Measurements from ENCODE around the gene SIDT1.

GRCh38 chr3:111732267-111732747, 57.8 kb downstream of the PLCXD2 start:
- RRBS, result no CpG with 5 or more reads among the region's 3 CpGs

DNA sequence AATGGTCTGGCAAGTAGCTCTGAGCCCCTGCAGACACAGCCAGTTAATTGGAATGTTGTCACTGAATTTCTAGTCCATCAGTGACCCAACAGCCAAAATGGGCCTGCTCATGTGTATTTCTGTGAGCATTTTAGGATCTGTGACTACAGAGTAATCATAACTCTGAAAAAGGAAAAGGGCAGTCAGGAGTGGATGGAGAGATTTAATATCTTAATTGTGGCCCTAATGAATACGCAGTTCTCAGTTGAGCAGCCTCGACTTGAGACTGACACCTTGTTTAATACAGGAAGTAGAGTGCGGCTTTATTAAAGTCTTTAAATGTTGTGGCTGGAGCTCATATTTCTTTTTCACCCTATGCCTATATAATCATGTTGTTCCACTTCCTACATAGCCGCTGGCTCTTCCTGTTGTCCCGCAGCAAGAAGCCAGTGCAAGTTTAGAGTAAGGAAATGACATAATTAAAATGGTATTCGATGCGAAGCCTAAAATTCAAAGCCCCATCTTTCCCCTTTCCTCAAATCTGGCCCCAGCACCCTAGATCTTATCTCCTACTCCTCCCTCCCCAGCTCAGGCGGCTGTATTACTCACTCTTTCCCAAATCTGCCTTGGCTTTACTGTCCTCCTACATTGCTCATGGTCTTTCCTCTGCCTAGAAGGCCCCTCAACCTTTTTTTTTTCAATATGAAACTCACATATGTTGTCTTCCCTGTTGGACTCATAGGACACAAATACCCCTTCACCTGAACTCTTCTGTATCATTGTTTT, 7.6 kb upstream of the PHLDB2 start:
- RRBS, result no CpG with 5 or more reads among the region's 8 CpGs

- RRBS, result no CpG with 5 or more reads among the region's 2 CpGs
Measured at GRCh38 chr3:111856674-111856982, 2.4 kb upstream of the PHLDB2 start.

- RRBS, result no CpG with 5 or more reads among the region's 1 CpG
Measured at GRCh38 chr3:111985582-111986005, 6.8 kb downstream of the ABHD10 start.

- RRBS, result no CpG with 5 or more reads among the region's 6 CpGs
Measured at GRCh38 chr3:112087171-112087549, 971 bp downstream of the C3orf52 start.

DNA sequence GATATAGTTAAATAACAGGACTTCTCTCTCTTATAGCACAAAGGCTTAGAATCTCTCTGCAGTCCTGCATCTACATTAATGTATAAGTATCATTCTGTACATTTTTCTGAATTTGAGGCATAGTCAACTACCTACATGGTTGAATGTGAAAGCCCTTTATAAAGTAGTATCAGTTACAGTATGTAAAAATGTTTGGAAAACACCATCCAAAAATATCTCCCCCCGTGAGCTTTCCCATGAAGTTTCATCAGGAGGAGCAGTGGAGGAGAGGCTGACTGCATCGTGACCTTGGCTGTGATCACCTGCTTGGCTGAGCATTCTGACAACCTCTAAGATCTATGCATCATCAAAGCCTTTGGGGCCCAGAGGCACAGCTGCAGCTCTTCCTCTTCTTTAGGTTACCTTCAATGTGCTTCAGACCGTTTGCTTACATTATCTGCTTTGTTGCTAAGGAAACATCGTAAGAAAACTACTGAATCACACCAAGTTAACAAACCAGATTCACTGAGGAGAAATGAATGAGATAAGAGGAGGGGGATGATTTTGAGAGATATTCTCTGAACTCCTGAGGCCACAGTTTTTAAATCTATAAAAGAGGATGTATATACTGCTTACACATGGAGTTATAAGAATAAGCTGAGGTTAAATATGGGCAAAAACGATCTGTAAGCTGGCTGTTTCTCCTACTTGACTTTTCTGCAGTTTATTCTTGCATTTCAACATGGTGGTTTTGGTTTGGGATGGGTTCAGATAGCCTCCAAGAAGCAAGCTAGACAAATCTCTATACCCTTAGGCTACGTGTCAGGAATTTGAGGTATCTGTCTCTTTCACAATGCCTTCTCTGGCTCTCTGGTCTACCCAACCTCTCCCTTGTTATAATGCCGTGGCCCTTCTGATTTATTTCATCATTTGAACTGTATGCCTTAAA, 4.1 kb downstream of the GCSAM start:
- RRBS, result no CpG with 5 or more reads among the region's 7 CpGs

DNA sequence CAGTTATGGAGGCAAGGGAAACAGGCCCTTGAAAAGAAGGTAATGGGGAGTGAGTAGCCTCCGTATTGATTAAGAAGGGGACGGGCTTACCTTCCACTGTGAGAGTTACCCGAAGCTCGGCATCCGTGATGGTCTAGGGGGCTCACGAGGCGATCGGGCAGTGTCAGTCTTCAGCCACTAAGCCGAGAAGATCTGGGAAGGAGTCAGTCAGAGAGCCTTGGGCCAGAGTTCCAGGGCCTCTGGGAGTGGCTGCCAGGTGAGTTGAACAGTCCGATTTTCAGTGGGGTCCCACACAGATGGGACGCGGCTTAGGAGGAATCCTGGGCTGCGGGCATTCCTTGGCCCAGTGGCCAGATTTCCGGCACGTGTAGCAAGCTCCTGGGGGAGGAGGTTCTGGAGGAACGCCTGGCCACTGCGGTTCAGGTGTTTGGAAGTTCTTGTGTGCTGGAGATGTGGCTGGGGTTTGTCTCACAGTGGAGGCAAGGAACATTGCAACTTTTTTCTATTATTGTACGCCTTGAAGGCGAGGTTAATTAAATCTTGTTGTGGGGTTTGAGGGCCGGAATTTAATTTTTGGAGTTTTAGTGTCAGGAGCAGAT, 78.5 kb downstream of the BTLA start:
- RRBS, result no CpG with 5 or more reads among the region's 20 CpGs

DNA sequence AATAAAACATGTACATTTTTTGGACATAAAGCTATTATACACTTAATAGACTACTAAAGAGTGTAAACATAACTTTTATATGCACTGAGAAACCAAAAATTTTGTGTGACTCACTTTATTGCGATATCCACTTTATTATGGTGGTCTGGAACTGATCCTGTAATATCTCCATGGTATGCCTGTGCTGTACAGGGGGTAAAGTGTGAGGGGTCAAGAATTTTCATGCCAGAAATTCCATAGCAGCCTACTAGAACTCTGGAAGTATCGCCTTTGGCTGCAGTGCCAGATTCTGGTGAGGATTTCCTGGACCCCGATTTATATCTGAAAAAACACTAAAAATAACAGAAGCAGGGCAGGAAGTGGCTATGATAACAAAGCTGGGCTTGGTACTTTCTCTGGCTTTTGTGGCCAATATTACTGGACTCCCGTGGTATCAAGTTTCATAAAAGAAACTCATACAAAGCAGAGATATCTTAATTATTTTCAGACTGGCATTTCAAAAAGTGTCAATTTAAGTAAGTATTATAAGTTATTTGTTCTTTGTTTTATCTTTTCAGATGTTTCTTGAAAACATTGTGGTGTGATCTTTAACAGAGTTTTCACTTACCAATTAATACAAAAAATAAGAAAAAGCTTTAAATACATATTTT, 36.4 kb downstream of the CCDC80 start:
- RRBS, result no CpG with 5 or more reads among the region's 4 CpGs

- RRBS, result no CpG with 5 or more reads among the region's 4 CpGs
Measured at GRCh38 chr3:112973668-112974199, 1.2 kb downstream of the CD200R1 start.

GRCh38 chr3:113245768-113246234, 34.4 kb downstream of the BOC start:
- RRBS, result no CpG with 5 or more reads among the region's 5 CpGs

DNA sequence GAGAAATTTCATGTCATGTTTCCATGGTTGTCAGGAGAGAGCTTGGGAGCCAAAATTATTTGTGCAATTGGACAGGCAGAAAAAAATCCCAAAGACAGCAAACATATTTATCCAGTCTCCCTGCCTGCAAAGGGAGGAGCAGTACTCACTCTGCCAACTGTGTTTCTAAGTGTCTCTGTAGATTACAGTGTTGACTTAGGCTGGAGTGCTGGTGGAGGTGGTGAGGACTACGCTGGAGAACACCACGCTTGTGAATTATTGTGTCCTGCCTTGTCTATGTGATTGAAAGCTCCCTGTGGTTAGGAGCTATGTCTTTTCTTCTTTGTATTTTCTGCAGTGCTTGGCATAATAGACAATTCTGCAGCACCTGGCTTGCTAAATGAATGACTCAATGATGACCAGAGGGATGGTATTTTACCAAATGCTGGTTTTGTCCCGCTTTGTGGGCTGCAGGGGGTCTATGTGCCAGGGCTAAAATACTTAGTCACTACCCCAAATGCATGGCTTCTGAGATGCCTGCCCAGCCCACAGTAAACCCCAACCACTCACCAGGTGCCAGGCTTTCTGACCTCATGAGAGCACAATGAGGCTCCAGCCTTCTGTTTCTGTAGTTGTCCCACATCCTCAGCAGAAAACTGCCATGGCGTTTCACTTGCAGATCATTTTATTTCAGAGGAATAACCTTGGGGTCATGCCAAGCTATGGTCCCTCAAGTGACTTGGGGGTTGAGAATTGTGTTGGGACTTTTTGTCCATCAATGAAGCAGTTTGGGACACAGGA, 50.9 kb downstream of the BOC start:
- RRBS, result no CpG with 5 or more reads among the region's 4 CpGs

- RRBS, result no CpG with 5 or more reads among the region's 13 CpGs
Measured at GRCh38 chr3:113284280-113284882, 73.0 kb downstream of the BOC start.

- RRBS, result no CpG with 5 or more reads among the region's 13 CpGs
Measured at GRCh38 chr3:113485140-113485923, 29.6 kb downstream of the SPICE1 start.

DNA sequence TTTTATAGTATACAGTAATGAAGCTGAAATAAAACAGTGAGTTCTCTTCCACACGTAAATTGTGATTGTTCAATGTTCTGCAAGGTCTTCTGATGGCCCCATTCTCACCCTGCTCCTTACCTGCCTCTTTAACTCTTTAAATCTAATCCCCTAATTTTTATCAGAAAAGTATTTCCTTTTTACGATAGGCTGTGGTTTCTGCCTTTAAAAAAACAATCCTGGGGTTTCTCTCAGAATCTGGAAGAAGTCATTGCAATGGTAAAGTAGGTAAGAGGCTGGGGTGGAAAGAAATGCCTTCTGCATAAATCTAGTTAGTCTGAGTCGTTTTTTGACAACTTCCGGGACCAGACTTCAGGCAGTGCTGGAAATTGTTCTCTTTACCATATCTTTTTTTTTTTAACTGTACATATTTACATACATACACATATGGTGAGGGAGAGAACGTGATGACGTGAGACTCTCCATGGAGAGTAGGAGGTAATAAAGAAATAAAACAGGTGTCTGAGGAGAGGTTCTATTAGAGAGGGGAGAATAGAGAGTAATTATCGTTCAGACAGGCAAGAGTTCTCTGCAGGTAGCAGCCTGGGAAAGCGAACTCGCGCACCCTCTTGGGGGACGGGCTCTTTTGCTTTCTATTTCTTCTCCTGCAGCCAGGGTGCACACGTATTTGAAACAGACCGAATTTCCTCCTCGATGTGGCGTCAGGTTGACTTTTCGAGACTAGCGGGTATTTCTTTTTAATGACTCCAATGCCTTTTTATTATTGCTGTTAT, at the start of gene SIDT1:
Gene SIDT1 (plus strand): TSS at position 664 of the 773 bp plus-strand sequence.
- RRBS, result no CpG with 5 or more reads among the region's 17 CpGs

DNA sequence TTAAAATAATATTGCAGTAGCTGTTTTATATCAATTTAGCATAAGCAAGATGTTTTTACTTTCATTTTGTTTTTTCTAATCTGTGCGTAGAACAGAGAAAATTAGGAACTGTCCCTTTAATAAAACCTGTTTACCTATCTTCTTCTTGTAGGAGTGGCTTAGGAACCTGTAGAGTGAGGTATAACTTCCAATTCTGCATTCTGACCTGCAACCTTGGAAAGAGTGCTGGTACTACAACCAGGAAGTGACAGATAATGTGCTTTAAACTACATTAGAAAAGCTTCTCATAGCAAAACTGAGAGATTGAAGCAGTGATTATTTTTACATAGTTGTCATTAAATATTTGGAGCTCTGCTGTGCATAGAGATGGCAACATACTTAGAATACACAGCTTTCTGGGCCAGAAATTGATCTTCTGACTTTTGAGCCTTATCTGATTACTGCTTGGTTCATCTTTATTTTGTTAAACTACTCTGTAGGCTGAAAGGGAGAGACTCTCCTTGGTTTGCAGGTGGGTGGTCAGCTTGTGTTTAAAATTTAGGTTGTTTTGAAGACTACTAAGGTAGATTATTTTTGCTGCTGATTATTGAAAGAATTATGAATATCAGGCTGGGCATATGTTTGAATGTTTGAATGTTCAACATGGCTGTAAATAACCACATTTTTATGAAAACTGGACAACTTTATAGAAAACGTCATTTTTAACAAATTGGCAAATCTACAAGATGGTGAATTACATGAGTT, 50.3 kb upstream of the ZDHHC23 start:
- RRBS, result no CpG with 5 or more reads among the region's 2 CpGs

DNA sequence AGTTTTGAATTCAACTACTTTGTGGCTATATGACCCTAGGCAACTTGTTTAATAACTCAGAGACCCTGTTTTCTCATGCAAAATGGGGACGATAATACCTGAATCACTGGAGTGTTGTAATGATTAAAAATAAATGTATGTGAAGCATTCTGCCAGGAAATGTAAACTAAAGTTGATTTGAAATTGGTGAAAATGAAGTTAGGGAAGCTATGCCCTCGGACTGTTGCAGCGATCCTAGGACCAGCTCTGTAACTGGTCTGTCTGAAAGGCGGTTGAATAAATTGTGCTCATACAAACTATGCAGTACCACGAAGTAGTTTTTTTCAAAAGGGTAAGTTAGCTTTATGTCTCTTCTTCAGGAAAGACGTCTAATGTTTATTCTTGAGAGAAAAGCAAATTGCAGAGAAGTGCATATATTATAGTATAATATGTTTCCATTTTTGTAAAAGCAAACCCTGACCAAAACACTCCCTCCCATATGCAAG, 829 bp downstream of the QTRT2 start:
- RRBS, result no CpG with 5 or more reads among the region's 6 CpGs

DNA sequence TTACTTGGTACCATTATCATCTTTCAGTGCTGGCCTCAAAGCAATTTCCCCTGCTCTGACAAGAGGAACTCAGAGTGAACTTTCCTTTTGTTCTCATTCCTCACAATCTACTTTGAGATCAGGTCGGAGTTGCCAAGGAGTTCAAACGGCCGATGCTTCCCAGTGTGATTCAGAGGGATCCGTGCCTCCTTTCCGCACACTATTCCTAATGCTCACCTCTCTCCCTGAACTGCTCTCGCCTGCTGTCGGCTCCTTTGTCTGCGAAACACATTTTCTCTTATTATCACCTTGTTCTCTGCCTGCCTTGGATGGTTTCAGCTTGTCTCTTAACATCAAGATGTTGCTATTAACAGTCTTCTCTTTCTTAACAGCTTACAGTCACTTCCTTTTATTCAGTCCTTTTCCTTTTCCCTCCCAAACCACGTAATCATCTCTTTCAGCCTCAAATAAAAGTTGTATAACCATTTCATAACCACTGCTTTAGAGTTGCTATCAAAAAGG, 36.0 kb downstream of the QTRT2 start:
- RRBS, result no CpG with 5 or more reads among the region's 9 CpGs

DNA sequence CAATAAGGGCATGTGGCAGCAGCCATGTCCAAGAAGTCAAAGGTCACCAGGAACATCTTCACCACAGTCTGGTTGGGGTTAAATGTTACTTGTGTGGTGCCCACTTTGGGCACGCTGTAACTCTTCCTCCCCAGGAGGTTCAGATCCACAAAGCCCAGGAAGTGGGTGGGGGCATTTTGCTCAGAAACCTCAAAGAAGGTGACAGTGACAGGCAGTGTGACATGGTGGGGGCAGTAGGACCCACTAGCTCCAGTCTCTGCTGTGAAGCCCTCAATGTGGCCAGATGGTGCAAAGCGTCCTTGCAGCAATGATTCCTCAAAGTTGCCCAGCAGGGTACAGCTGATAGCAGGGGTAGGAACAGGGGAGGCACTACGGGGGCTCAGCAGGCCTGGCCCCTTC, 5.7 kb downstream of the ZNF80 start:
- RRBS, result no CpG with 5 or more reads among the region's 3 CpGs

GRCh38 chr3:114285730-114286251, 8.0 kb upstream of the TIGIT start:
- RRBS, result no CpG with 5 or more reads among the region's 3 CpGs

Measured in GM19240 (cell line).